CMK (cell line): ENCODE results near the genes TRAPPC2, PIR and CA5B.

- RRBS, result no CpG with 5 or more reads among the region's 6 CpGs
Measured at GRCh38 chrX:13074582-13075048, 30.2 kb upstream of the FAM9C start.

DNA sequence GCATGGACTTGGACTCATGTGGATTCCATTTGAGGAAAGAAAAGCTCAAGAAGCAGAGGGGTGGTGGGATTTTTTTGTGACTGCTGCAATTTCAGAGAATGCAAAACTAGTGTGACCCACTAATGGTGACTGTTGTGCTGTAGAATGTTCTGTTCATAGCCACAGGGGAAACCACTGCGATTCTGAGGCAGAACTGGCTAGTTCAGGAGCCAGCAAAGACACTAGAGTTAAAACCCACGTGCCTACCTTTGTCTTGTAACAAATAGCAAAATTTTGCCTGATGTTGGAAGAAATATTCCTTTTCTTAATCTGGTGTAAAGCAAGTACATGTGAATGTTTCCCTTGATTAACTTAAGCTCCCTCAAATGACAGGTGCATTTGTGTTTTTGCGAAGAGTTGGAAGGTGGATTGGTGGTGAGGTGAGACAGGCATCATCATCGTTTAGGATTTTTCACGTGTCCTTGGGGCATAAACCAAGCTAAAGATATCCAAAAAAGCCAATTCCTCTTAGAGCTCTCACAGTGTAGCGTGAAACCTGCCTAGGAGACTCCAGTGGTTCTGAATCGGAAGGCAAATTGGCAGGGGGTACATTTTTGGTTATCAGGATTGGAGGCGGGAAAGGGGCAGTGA is 38.0 kb upstream of the FAM9C start:
- RRBS, result no CpG with 5 or more reads among the region's 8 CpGs

- RRBS, result no CpG with 5 or more reads among the region's 8 CpGs
Measured at GRCh38 chrX:13249183-13249584, 70.7 kb downstream of the ATXN3L start.

DNA sequence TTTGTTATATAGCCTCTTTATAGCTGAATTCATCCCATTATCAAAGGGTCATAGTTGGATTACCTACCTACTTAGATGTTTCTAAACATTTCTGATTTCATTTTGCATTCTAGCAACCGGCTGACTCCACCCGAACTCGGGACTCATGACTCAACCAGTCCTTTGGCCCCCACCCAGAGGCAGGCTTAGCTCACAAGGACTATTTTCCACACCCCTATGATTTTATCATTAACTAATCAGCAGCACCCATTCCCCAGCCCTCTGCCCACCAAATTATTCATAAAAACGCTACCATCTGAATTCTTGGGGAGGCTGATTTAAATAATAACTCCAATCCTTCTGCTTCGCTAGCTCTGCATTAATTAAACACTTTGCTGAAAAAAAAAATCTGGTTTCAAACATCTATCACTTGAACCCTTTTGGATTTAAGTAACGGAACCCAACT is 79.9 kb upstream of the EGFL6 start:
- RRBS, result no CpG with 5 or more reads among the region's 6 CpGs

DNA sequence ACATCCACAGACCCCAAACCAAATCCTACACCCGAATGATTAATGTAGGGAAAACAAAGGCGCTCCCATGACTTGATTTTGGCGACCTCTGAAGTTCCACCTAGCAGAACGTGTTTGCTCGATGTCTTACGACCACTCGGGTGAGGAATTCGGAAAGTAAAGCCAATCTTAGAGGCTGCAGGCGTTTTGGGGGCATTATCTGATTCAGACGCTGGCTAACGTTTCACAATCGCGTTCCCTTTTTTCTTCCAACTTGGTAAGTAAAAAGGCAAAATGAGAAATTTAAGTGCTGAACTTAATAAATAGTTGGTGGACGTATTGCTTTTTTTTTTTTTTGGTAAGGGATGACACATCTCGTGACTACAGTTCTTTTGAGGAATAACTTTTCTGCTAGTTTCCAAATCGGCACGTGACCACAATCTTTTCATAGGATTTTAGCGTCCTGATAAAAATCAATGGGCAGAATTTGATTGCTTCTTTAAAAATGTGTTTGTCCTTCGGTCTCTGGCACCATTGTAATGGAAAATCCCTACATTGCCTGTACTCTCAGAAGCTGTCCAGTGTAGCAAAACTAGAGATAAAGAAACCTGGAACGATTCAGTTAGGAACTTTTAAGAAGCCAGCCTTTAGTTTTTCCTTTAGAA is 839 bp downstream of the RAB9A start:
- RRBS, result no CpG with 5 or more reads among the region's 20 CpGs

GRCh38 chrX:13732232-13733100 is 2.0 kb downstream of the TRAPPC2 start:
- RRBS, result no CpG with 5 or more reads among the region's 7 CpGs

DNA sequence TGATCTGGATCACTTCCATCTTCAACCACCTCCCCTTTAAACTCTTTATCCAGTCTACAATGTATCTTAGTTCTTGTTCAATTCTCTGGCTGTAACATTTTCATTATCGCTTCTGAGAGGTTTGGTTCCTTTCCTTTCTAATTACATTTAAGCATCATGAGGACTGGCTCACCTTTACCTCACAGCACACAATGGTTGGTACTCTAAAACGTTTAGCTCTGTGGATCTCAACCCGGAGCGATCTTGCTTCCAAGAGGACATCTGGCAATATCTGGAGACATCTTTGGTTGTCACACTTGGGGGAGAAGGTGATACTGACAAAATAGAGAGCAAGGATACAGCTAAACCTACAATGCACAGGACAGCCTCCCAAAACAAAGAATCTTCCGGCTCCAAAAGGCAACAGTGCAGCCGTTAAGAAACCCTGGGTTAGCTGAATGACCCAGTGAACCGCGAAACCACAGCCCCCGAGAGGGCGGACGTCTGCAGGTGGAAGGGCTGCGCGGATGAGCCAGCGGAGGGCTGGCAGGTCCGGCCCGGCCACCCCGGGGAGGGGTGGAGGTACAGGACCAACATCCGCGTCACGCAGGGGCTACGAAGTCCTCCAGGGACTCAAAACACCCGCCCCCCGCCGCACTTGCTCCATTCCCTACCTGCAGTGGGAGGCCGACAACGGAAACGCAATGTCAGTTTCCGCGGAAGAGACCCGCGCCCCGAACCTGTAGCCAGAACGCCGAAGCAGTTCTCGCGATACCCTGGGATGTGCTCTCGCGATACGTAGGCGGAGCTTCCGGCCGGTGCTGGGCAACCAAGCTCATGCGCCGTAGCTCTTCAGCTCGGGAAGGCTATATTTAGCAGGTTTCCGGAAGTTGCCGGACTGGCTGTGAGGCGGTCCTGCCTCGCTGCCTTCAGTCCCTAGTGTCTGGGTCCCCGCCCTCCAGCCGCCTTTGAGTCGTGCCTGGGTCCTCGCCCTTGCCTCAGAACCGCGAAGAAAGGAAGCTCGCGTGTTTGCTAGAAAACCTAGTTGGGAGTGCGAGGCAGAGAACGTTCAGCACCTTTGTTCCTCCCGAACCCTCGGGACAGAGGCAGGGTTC is at the start of gene TRAPPC2:
Gene TRAPPC2, minus strand, starts transcription at position 749 of the 1,094 bp plus-strand sequence.
- RRBS, result 1% methylated on average over 5 of the region's 61 CpGs

DNA sequence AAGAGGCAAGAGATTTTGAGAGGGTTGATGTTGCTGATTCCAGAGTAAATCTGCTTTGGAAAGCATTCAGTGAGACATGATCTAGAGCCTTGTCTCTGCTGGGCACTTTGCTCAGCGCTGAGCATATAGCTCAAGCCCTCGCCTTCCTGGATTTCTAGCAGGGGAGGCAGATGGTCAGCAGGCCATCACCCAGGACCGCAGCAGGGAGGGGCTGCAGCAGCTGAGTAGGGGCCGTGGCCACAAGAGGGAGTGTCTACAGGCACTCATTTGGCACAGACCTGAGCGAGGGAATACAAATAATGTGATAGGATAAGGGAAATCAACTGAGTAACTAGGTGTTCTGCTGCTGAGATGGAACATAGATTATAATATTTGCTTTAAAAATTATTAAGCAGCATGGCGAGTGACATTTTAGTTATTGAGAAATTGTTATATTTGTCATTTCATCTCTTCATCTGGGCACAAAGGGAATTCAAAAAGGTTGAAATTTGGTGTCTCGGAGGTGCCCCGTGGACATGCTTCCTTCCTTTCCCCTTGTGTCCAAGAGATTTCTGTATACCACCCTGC is 30.3 kb downstream of the OFD1 start:
- RRBS, result no CpG with 5 or more reads among the region's 8 CpGs

- RRBS, result no CpG with 5 or more reads among the region's 3 CpGs
Measured at GRCh38 chrX:13816069-13816393, 862 bp downstream of the GPM6B start.

GRCh38 chrX:14886018-14886610 is 12.9 kb downstream of the MOSPD2 start:
- RRBS, result no CpG with 5 or more reads among the region's 5 CpGs

GRCh38 chrX:15407417-15407670 is 23.1 kb upstream of the VEGFD start:
- RRBS, result no CpG with 5 or more reads among the region's 3 CpGs

DNA sequence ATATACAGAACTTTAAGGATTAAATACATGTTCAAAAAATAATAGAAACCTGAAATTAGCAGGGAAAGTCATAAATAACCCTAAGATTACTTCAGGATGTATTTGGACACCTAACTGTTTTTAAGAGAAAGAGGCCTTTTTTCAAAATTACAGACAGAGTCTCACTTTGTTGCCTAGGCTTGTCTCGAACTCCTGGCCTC is 30.2 kb upstream of the VEGFD start:
- RRBS, result no CpG with 5 or more reads among the region's 1 CpG

DNA sequence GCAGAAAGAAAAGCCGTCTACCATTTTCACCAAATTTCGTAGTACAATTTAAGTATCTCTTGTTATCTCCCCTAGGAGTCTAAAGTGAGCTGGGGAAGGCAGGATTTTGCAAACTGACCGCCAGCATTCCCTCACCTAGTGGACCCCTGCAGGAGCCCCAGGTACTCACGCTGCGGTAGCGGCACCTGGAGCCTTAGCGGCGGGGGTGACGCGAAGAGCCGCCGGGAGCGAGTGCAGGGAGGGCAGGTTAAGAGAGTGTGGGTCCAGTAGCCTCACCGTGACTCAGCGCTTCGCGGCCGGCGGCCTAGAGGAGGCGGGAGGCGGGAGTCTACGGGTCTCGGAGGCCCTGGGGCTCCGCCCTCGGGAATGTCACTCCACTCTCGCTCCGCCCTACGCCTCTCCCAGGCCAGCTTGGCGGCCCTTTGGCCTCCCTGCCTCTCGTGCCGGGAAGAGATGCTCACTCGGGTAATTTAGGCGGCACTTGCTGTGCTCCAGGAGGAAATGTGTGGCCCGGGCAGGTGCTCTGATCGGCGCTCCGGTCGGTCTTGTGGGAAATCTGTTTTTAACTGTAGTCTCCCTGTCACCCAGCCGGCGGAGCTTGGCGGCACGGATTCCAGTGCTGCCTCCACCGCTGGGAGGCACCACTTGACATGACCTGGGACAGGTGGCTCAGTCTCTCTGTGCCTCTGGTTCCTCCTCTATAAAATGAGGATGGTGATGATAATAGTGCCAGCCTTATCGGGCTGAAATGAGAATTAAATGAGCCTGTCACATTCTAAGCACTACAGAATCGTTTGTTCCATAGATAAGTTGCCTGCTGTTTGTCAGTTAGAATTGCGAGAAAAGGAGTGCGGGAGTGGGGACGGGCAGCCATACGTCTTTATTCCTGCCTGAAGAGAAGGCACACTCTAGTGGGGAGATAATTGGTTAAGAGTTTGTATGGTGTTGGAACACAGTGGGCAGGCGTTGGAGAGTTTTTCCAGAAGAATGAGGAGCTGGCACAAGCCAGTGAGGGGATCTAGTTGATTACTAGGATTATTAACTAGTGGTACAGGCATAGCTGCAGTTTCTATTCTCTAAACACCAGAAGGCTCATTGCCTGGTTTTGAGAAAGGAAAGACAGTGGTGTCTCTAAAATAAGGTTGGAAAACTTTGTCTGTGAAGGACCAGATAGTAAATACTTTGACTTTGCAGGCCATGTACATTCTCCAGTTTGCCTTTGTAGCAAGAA is at the start of gene PIR:
Gene PIR, minus strand, starts transcription at position 313 of the 1,231 bp plus-strand sequence.
- RRBS, result 2% methylated on average over 11 of the region's 50 CpGs

- RRBS, result under 1% methylated on average over 5 of the region's 41 CpGs
Measured at GRCh38 chrX:15737759-15738403, at the start of gene CA5B. Gene CA5B (plus strand): TSS chrX:15738270.

- RRBS, result no CpG with 5 or more reads among the region's 19 CpGs
Measured at GRCh38 chrX:15789890-15790302, 388 bp upstream of the ZRSR2 start.

- RRBS, result no CpG with 5 or more reads among the region's 15 CpGs
Measured at GRCh38 chrX:15853478-15854080, 1.0 kb downstream of the AP1S2 start.

- RRBS, result no CpG with 5 or more reads among the region's 3 CpGs
Measured at GRCh38 chrX:15856472-15857017, 1.9 kb upstream of the AP1S2 start.

GRCh38 chrX:17081637-17082442 is 135.4 kb downstream of the REPS2 start:
- RRBS, result no CpG with 5 or more reads among the region's 6 CpGs

GRCh38 chrX:17529299-17529776 is 154.3 kb downstream of the NHS start:
- RRBS, result no CpG with 5 or more reads among the region's 6 CpGs

GRCh38 chrX:17735867-17736162 is 1.5 kb upstream of the SCML1 start:
- RRBS, result no CpG with 5 or more reads among the region's 5 CpGs